HT-29 (cell line): ENCODE measurements around the gene RFPL2.

GRCh38 chr22:32044753-32045497 is 1.9 kb downstream of the SLC5A1 start:
- RAMPAGE, long total RNA = no peak

GRCh38 chr22:32204438-32205452 is at the start of gene RFPL2:
TSS of gene RFPL2 (minus strand) at chr22:32205073.
- RAMPAGE, long total RNA = no peak

GRCh38 chr22:32412388-32412609 is 252 bp upstream of the RTCB start:
- RAMPAGE, long total RNA = no peak

- RAMPAGE, long total RNA = no peak
These were observed 59.1 kb downstream of the FBXO7 start for GRCh38 chr22:32533601-32534289.

DNA sequence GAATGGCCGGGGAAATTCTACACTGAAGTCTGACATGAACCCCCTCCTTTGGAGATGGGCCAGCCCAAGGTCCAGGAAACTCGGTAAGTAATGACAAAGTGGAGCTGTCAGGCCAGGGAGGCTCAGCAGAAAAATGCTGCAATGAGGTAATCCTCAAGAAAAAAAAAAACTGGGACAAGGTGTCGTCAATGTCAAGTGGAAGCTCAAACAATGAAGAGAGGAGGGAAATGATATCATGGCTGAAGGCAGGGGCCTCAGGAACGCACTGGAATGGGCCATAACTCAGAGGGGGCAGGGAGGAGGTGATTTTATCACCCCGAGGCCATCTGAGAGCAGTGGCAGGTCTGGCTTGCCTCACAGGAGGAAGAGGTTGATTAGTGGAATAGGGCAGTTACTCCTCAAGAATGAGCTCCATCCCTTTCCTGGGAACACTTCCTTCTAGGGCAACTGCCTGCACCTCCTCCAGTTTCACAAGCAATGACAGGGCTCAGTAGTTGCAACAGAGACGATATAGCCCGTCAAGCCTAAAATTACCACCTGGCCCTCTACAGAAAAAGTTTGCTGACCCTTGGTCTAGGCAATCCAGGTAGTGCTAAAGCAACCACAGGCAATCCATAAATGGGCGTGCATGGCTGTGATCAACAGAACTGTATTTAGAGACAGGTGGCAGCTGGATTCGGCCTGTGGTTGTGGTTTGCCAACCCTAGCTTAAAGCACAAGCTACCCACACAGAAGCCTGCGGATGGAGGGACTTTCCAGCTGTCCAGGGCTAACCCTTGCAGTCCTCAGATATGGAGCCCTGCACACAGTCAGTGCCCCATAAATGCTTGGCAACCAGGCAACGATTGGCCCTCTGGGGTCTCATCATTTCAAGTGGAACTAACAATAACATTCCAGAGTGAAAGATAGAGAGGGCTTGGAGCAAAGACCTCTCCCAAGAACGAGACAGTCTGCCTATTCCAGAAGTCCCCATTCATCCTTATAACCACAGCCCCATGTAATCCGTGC is 65.3 kb downstream of the FBXO7 start:
- RAMPAGE, long total RNA = no peak

- RAMPAGE, long total RNA = no peak
These were observed 84.2 kb downstream of the FBXO7 start for GRCh38 chr22:32558705-32559281.

- RAMPAGE, long total RNA = no peak
These were observed 152.0 kb upstream of the TIMP3 start for GRCh38 chr22:32649312-32650073.

DNA sequence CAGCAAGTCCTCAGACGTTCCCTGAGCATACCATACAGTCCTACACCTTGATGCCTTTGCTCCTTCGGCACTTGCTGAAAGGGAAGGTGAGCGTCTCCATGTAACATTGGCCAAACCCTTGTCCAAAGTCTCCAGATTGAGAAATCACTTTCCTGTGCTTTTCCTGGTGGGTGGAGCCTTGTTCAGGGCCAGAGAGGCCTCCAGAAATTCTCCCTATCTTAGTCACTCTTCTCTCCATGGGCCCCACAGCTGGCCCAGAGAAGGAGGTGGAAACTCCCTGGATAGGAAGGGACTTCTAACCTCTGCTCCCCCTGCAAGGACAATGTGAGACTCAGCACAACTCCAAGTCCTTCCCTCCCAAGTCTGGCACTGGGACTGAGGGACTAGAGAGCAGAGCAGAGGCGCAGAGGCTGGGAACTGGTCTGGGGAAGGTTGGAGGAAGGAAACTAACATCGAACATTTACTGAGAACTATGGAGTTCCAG is 46.8 kb upstream of the TIMP3 start:
- RAMPAGE, long total RNA = no peak

- RAMPAGE, long total RNA = no peak
These were observed 44.1 kb downstream of the TIMP3 start for GRCh38 chr22:32845510-32846091.

DNA sequence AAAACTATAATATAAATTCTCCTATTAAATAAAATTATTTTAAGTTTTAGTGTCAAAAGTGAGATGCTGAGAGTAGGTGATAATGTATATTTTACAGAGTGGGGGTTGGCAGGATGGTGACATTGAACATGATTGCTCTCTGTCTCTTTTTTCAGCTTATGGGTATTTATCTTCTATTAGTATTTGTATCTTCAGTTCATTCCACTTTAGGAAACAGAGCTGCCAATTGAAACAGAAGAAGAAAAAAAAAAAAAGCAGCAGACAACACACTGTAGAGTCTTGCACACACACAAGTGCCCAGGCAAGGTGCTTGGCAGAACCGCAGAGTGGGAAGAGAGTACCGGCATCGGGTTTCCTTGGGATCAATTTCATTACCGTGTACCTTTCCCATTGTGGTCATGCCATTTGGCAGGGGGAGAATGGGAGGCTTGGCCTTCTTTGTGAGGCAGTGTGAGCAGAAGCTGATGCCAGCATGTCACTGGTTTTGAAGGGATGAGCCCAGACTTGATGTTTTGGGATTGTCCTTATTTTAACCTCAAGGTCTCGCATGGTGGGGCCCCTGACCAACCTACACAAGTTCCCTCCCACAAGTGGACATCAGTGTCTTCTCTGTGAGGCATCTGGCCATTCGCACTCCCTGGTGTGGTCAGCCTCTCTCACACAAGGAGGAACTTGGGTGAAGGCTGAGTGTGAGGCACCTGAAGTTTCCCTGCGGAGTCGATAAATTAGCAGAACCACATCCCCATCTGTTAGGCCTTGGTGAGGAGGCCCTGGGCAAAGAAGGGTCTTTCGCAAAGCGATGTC is 59.6 kb downstream of the TIMP3 start:
- RAMPAGE, long total RNA = no peak

GRCh38 chr22:32863752-32864209 is 62.3 kb downstream of the TIMP3 start:
- RAMPAGE, long total RNA = no peak

GRCh38 chr22:33051817-33052766 is 6.1 kb downstream of the SYN3 start:
- RAMPAGE, long total RNA = no peak

DNA sequence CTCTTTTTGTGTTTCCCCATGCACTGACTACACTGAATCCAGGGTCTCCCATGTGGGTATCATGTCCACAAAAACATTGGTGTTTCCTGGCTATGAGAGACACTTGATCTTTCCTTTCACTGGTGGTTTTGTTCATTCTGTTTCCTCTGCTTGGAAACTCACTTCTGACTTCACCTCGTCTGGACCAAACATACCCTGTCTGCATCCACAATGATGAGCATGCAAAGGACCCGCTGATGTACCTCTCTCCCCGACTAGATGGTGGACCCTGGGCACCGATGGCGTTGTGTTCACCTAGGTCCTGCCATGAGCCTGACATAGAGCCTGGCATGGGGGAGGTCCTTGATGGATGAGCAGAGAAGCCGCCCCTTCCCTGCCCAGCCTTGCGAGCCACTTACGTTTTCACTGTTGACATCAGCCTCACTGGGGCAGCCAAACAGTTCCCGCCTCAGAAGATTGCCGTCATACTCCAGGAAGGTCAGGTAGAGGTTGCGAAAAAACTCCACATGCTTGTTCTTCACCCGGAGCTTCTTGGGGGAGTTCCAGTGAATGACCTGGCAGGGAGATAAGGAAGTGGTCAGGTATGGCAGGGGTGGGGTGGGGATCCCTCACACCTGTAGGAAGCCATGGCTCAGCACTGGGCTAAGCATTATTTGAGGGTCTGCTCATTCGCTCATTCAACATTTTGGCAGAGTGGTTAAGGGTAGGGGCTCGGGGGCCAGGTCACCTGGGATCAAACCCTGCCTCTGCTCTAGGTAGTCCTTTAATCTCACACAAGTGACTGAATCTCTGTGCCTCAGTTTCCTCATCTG is 279.3 kb upstream of the SYN3 start:
- RAMPAGE, long total RNA = no peak

DNA sequence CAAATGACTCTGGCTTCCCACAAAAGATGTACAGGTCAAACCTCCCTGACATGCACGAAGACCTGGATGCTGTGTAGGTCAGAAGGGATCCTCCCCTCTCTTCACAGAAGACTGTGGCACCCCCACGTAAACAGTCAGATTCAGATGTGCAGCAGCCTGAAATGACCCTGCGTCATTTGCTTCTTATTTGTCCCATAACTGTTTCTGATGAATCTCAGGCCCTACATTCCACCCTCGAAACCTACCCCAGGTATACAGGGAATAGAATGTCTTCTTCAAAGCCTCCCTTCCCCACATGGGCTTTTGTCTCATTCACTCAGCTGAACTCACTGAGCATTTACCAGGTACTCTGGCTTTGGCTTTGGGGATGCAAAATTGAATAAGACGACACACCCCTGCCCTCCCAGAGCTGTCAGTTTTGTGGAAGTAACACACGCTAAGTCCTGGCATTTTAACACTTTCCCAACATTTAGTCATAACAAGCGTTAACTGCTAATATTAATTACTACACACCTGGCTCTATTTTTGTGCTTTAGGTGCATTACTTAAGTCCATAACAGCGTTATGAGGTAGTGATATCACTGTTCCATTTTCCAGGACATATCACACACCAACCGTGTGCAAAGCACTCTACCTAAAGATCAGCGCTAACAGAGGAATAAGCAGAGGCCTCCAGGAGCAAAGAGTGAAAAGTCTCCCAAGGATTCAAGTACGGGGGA is 183.2 kb downstream of the LARGE1 start:
- RAMPAGE, long total RNA = no peak

DNA sequence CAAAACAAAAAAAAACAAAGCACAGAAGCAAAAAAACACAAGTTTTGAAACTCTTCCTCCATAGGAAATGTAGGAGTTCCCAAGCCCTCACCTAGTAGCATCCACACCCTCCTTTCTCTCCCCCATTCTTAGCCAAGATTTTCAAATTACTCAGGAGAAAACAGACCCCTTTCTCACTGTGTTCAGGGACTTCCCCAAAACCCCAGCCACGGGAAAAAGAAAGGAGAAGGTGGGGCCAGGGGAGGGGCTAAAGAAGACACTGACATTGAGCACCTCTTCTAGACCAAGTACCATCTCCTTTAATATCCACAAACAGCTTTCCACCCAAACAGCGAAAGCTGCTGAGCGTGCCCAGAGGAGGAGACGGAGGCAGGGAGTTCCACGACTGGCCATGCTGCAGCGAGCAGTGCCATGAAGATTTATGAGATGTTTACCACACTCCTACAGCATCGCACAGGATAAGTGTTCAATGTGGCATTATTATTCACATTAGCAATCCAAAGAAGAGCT is 127.5 kb downstream of the LARGE1 start:
- RAMPAGE, long total RNA = no peak

DNA sequence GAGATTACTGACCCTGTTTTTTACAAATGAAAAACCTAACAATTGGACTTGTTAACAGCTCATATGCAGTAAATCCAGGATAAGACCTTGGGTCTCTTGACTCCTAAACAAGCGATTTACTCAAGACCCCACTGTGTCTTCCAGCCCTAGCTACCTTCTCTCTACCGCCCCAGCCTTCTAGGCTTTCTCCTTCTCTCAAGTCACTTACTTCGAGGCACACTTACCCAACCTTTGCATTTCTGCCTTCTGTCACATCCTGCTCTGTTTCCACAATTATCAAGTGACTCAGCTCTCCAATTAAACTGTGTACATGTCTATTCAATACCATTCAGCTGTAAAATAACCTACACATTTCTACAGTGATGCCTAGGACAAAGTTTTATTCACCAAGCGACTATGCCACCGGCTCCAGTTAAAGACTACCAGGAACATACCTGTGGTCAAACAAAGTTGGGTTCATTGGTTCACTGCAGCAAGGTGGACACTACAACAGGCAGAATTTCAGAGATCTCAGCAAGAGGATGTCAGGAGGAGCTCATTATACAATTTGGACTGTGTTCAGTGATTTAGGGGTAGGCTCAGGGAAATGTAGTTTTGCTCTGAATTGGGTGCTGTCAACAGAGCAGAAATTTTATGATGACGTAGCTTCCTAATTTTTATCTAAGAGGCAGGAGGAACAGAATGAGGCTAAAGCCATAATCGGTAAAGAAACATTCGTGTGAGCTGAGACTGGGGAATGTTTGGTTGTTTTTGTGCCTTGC is 68.9 kb downstream of the LARGE1 start:
- RAMPAGE, long total RNA = no peak

DNA sequence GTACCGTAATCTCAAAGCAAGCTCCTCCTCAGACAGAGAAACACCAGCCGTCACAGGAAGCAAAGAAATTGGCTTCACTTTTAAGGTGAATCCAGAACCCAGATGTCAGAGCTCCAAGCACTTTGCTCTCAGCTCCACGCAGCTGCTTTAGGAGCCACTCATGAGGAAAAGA is 11.6 kb downstream of the LARGE1 start:
- RAMPAGE, long total RNA = no peak

GRCh38 chr22:35102757-35103622 is 37.0 kb downstream of the ISX start:
- RAMPAGE, long total RNA = no peak

DNA sequence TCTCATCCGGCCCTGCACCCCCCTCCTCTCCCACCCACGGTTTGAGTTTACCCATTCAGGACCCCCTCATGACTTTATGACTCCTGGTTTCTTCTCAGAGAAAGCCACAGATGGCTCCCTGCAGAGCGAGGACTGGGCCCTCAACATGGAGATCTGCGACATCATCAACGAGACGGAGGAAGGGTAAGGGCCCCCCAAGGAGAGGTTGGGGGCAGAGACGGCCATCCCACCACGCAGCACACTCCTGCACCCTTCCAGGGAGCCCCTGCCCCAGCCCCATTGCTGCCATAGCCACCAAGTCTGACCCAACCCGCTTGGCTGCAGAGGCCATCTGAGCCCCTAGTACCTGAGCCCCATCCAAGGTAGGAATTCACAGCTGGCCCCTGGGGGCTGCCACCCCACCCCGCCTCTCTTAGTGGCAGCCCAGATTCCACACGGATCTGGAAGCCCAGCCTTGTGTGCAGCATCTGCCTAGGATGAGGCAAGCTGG is 18.1 kb downstream of the TOM1 start:
- RAMPAGE, long total RNA = no peak

GRCh38 chr22:35341121-35341502 is 39.8 kb upstream of the HMOX1 start:
- RAMPAGE, long total RNA = no peak